Mammary epithelial cell (primary cell): ENCODE measurements around the gene AMZ2.

DNA sequence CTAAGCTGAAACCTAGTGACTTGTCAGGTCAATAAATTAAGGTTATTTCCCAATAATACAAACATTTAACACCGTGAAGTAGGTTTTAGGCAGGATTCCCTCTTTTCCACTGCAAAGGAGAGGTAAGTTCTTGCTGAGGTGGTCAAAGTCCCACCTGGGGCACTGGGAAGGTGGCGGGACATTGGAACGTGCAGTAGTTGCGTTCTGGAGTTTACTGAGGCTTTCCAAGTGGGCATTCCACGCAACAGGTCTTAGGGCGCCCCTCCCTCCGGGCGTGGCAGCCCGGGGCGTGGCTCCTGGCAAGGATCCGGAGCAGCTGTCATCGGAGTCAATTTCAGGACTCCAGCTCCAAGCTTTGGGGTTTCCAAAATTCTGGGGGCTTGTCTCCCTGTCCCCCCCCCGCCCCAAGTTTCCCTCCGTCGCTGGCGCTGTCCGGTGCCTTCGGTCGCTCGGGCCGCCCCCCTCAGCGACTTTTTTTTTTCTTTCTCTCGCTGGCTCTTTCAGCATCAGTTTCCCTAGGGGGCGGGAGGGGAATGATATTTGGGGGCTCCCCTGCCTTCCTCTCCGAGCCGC lies 43.1 kb upstream of the AMZ2 start:
- CAGE, long polyA plus RNA: no peak
- RRBS: no CpG with 5 or more reads among the region's 26 CpGs

DNA sequence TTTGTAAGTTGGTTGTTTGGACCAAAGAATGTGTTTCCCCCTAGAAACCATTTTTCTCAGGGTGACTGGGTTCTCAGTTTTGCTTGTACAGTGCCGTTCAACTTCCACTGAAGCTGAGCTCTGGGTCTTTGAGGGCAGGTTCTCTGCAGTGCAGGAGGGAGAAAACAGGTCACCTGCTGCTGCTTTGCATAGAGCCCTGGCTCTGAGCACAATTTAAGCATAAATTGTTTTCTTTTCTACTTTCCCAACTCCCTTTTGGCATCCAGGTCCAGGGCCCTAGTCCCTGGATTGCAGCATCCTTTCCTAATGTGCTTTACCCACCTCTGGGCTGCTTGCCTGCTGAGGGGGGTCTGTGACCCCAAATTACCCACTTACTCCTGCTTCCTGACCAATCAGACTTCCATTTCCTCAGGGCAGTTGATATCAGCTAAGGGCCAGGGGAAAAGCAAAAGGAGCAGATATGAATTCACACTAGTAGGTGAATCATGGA lies 8.8 kb upstream of the AMZ2 start:
- CAGE, long polyA plus RNA: no peak
- RRBS: no CpG with 5 or more reads among the region's 1 CpG

DNA sequence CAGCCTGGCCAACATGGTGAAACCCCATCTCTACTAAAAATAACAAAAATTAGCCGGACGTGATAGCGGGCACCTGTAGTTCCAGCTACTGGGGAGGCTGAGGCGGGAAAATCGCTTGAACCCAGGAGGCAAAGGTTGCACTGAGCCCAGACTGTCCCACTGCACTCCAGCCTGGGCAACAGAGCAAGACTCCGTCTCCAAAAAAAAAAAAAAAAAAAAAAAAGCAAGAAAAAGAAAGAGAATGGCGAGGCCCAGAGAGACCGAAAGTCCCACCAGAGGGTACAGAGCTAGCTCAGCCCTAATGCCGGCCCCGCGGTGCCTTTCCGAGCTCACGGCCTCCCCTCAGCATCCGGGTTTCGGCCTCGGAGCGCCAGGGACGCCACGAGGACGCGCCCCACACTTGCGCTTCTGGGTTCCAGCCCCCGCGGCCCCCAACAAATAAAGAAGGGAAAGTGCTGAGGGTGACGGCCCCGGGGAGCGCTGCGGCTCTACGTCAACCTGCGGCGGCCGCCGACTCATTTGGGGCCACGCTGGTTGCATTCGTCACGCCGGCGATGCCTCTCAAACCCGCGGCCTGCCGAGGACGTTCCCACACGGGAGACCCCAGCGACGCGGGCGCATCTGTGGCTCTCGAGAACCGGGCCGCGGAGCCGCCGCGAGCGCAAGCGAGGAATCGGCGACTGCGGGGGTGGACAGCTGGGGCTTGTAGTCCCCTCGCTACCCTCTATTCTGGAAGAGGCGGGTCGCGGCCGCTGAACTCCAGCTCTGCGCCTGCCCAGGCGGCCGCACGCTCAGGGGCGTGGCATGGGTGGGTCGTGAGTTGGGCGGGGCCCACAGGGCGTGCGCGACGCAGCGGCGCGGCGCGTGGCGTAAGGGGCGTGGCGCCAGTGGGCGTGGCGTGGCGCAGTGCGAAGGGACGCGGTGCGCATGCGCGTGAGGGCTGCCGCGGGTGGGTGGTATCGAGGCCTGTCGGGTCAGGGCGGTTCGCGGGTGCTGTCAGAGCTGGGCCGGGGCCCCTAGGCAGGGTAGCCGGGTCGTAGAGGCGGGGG lies at the start of gene AMZ2:
Gene AMZ2 (plus strand): TSS at position 906 of the 1,049 bp plus-strand sequence.
- CAGE, long polyA plus RNA: no peak
- RRBS: 1% methylated on average over 26 of the region's 103 CpGs

DNA sequence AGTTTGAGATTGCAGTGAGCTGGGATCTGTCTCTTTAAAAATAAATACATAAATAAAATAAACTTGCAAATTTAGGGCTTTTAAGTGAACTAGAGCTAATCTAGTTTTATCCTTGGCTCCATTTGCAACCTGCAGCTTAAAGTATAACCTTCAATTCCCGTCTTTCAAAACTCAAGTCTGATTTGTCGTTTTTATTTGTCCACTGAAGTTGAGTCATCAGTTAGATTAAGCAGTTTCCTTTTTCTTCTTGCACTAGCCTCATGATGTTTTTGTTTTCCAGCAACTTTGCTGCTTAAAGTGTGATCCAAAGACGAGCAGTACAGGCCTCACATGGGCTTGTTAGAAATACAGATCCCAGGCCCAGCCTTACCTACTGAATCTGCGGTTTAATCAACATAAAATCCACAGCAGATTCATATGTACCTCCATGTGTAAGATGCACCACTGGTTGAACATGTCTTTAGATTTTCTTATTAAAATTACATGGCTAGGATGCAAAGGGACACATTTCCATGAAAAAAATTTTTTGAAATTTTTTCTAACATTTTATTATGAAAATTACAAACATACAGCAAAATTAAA lies 13.9 kb downstream of the ARSG start:
- CAGE, long polyA plus RNA: no peak
- RRBS: no CpG with 5 or more reads among the region's 4 CpGs

DNA sequence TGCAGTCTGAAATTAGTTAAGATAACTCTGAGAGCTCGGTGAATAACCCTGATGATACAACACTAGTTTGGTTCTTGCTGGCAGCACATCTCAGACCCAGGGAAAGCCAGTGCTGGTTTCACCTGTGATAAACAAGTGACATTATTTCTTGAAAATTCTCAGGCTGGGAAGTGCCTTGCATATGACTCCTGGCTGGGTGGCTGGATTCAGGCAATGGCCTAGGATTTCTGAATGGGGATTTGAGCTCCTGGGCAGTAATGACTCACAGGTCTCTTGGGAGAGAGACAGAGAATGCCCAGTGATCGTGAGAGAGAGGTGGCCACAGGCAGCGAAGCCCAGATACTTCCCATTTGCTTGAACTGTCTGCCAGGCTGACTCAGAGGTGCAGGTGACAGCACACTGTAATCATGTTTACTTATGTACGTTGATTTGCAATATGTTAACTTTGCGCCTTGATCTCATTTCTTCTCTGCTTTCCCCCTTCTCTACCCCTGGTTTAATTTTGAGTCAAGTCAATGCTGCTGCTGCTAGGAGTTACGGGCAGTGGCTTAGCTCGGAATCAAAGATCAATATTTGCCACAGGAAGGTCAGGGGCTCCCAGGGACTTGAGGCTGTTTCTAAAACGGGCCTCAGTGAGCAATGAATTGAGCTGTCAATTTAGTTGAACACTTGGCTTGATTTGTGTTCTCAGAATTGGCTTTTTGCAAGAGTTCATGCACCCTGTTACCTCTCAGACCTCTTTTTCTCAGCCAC lies 27.1 kb downstream of the ARSG start:
- CAGE, long polyA plus RNA: no peak
- RRBS: no CpG with 5 or more reads among the region's 8 CpGs

DNA sequence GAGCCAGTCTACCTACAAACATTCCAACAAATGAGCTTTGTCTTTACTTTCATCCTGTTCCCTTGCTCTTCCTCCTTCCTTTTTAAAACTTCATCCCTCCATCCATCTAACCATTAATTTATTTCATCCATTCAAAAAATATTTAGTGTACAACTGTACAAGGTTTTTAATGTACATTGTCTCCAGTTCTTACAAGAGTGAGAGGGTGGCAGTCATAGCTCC lies 79.4 kb downstream of the ARSG start:
- CAGE, long polyA plus RNA: no peak

GRCh38 chr17:68462459-68463410 lies 5.4 kb upstream of the WIPI1 start:
- CAGE, long polyA plus RNA: no peak
- RRBS: no CpG with 5 or more reads among the region's 12 CpGs

- CAGE, long polyA plus RNA: no peak
- RRBS: no CpG with 5 or more reads among the region's 6 CpGs
Measured at GRCh38 chr17:68485262-68485876, 26.9 kb upstream of the PRKAR1A start.

DNA sequence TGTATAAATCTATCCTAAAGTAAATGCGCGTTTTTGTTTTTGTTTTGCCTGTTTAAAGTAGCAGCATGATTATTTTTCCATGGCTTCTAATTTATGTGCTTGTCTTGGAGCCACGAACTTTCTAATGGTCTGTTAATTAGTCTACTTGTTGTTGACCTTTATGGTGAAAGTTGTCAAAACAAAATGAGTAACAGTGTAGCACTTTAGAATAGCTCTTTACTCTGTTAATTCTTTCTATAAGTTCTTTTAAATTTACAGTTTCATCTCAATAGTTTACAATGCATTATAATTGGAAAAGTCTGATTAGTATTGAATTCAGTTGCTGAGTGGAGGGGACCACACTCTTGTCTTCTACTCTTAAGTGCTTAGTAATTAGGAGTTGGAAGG lies 1.8 kb downstream of the PRKAR1A start:
- CAGE, long polyA plus RNA: no peak
- RRBS: no CpG with 5 or more reads among the region's 3 CpGs

DNA sequence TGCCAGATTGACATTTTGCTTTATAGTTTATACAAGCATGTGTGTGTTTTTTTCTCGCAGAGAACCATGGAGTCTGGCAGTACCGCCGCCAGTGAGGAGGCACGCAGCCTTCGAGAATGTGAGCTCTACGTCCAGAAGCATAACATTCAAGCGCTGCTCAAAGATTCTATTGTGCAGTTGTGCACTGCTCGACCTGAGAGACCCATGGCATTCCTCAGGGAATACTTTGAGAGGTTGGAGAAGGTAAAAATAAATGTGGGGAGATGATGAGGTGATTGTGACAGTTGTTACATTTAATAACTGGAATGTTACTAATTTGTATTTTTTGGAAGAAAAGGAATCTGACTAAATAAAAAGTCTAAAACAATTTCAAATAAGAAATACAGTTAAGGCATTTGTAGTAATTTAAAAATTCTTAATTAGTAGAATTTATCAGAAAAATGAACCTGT lies 3.1 kb downstream of the PRKAR1A start:
- CAGE, long polyA plus RNA: no peak
- RRBS: no CpG with 5 or more reads among the region's 8 CpGs

GRCh38 chr17:68519833-68520339 lies 7.7 kb downstream of the PRKAR1A start:
- CAGE, long polyA plus RNA: no peak
- RRBS: no CpG with 5 or more reads among the region's 4 CpGs

DNA sequence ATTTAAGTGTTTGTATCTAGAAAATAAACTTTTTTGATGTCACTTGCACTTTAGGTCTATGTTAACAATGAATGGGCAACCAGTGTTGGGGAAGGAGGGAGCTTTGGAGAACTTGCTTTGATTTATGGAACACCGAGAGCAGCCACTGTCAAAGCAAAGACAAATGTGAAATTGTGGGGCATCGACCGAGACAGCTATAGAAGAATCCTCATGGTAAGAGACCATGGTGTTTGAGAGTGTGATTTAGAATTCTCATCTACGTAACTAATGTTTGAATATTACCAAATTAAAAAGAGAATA lies 13.4 kb downstream of the PRKAR1A start:
- CAGE, long polyA plus RNA: no peak
- RRBS: no CpG with 5 or more reads among the region's 4 CpGs

DNA sequence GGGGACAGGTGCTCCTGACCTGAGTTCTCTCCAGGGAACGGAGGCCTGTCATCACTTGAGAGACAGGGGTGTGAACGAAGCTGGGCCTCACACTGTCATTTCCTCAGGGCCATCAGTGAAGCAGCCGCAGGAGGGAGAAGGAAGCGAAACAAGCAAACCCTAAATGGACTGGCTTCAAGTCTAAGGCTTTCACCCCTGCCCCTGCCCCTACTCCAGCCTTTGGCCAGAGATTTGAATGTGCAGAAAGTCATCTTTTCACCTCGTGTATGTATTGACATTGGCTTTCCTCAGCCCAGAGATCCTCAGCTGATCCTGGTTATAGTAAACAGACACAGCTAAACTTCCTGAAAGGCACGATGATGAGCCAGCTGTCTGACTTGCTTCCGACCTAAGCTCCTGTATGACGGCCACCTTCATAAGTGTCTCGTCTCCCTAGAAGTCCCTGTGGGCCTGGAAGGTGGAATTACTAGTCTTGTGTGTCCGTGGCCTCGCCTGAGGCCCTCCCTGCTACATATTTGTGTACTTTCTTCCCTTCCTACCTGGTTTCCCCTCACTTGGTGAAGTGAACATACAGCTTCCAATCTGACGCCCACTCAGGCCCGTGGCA lies 27.9 kb downstream of the PRKAR1A start:
- CAGE, long polyA plus RNA: no peak
- RRBS: no CpG with 5 or more reads among the region's 13 CpGs

DNA sequence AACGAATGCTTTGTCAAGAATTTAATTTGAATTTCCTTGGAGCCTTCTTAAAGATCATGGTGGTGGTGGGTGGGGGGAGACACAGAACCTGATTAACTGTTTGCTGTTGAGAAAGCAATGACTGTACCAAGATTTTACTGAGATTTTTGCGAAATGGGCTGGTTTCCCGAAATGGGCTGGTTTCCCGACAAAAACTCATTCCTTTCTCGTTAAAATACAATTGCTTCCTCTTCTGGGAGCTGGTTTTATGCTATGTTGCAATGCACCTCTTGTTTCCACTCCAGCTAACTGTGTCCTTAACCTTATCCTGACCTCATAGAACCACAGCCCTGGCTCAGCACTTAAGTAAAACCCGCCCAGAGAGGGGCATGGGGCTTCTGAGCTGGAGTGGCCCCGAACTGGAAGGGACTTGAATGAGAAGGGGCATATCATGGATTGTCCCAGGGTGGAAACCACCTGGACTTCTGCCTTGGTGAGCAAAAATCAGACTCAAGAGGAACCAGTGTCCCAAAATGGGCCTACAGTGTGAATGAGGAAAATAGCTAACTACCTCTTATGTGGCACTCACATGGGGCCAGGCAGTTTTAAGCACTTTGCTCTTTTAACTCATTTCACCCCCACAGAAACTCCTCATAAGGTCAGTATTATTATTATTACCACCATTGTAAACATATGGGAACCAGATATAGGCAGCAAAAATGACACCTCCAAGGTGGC lies 20.8 kb downstream of the FAM20A start:
- CAGE, long polyA plus RNA: no peak
- RRBS: no CpG with 5 or more reads among the region's 7 CpGs

DNA sequence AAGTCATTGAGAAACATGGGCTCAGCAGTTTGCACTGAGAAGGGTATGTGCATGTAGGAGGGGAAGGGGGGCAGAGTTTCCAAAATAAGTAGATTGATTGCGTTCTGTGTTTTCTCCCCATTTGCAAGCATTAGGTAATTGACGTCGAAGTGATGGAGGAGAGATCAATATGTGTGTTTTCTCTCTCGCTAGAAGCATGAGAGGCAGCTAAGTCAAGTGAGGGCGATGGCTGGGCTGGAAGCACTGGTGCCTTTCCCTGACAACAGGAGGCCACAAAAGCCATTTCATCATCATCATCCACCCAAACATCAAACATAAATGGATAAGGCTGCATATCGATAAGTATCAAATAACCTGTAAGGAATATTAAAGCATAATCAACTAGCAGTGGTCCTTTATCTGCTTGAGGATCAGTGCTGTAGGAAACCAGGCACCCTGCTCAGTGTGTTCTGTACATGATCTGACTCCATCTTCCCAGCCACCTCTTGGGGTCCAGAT lies 18.9 kb downstream of the FAM20A start:
- CAGE, long polyA plus RNA: no peak
- RRBS: no CpG with 5 or more reads among the region's 6 CpGs

- CAGE, long polyA plus RNA: no peak
- RRBS: no CpG with 5 or more reads among the region's 9 CpGs
Measured at GRCh38 chr17:68602851-68603777, 1.9 kb upstream of the FAM20A start.

DNA sequence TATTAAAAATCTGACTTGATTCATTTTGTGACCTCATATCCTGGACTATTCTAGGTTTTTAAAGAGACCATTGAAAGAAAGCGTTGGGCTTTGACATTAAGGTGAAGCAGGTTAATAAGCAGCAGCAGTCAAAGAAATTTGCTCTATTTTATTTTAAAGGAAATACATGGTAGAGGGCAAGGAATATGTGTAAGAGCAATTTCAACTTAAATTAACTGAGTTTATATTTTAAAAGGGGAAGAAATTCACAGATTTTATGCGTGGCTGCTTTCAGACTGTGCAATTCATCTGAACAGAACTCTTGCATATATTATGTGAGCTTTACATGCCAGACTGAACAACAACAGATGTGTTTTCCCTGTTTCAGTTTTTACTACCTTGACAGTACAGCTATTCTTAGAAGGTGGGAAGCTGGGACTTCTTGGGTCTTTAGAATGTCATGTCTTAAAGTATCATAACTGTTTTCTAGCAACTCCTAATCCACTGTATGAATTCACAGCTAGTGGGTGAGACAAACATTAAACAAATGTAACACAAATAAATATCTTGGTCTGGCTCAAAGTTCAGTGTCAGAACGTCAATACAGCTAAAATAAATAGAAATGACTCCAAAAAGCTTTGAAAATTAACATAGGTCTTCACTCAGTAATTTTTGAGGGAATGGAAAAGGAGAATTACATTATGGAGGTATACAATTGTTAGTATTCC lies 10.5 kb upstream of the FAM20A start:
- CAGE, long polyA plus RNA: no peak
- RRBS: no CpG with 5 or more reads among the region's 3 CpGs

- CAGE, long polyA plus RNA: no peak
- RRBS: no CpG with 5 or more reads among the region's 5 CpGs
Measured at GRCh38 chr17:68884768-68885443, 70.3 kb downstream of the ABCA8 start.

GRCh38 chr17:68994523-68995624 lies 39.7 kb upstream of the ABCA8 start:
- CAGE, long polyA plus RNA: no peak
- RRBS: no CpG with 5 or more reads among the region's 11 CpGs

DNA sequence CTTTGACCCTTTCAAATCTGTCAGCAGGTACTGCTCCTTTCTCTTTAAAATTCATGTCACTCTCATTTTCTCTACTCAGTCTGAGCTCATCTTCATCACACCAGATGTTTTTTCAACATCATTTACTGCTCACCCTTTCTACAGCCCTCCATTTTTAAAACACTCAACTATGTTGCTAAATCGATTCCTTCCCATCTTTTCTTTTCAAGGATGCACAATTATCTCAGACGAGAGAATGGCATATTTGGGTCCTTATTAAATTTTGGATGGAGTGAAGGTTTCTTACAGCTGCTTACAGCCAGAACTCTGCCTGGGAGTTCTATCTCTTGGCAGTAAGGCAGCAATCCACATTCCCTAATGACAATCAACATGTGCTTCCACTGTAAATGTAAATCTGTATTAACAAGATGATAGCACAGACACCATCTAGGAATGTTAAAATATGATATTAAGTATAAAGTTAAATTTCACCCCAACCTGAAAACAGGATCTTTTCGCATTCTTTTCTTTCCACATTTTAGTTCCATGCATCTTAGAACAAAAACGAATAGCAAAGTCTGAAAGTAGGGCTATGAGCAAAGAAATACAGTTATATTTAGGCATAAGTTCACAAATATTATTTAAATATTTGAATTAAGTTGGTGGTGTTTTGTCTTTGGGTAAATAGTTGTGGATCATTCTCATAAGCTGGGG lies 27.1 kb upstream of the ABCA9 start:
- CAGE, long polyA plus RNA: no peak
- RRBS: no CpG with 5 or more reads among the region's 4 CpGs